Kidney (tissue), 2 donors: ENCODE measurements around a stretch of chr2.

DNA sequence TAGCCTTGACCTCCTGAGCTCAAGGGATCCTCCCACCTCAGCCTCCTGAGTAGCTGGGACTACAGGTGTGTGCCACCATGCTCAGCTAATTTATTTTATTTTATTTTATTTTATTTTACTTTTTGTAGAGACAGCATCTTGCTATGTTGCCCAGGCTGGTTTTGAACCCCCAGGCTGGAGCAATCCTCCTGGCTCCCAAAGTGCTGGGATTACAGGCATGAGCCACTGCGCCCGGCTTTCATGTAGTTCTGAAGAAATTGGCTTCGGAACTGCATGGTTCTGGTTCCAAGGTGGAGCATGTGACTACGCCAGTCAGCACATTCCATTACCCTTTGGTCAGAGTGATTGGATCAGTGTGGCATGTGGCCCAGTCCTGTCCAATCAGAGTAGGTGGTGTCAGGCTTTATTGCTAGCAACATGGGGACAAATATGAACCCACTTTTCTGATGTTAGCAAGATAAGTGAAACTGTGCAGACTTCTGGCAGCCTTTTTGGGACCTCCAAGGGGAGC, 16.4 kb upstream of the ATOH8 start:
- PRO-cap = bidirectional peak, plus-strand start at position 455 of the sequence, minus-strand start at position 250 of the sequence
- RRBS = no CpG with 5 or more reads among the region's 4 CpGs

GRCh38 chr2:85748508-85749659, 4.9 kb upstream of the ATOH8 start:
- PRO-cap = no peak
- RRBS = no CpG with 5 or more reads among the region's 11 CpGs

DNA sequence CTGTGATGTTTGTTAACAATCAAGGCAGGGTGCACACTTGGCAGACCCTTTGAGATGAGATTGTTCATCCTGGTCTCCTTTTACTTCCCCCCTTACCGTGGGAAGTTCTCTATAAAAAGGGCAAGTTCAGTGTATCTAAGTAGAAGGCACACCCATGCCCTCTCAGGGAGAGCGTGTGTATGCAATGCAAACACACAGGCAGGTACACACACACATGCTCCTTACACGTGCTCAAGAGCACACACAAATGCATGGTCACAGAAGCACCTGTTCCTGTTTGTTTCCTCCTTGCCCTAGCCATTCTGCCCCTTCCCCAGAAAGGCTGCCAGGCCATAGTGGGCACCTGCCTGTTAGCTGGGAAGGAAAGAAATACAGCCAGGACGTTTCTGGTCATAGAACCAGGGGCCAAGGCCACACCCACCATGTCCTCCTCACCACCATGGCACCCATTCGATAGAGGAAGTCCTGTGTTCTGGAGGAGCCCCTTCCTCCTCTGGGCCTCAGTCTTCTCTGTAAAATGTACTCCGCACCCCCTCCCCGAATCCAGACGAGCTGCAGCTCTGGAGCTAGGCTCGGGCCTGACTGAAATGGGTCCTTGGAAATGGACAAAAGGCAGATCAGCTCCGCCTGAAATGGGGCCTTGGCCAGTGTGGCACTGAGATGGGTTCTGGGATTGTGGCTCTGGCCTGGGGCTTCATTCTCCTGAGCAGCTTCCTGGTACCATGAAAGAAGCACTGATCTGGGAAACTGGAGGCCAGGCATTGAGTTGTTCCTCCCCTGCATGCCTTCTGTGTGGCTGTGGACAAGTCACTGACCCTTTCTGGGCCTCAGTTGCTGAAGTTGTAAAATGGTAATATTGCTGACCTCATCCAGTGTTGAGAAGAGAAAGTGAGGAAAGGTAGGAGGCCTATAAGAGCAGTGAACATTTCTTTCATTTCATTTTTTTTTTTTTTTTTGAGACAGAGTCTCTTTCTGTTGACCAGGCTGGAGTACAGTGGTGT, 3.4 kb downstream of the ATOH8 start:
- PRO-cap = no peak
- RRBS = no CpG with 5 or more reads among the region's 10 CpGs

DNA sequence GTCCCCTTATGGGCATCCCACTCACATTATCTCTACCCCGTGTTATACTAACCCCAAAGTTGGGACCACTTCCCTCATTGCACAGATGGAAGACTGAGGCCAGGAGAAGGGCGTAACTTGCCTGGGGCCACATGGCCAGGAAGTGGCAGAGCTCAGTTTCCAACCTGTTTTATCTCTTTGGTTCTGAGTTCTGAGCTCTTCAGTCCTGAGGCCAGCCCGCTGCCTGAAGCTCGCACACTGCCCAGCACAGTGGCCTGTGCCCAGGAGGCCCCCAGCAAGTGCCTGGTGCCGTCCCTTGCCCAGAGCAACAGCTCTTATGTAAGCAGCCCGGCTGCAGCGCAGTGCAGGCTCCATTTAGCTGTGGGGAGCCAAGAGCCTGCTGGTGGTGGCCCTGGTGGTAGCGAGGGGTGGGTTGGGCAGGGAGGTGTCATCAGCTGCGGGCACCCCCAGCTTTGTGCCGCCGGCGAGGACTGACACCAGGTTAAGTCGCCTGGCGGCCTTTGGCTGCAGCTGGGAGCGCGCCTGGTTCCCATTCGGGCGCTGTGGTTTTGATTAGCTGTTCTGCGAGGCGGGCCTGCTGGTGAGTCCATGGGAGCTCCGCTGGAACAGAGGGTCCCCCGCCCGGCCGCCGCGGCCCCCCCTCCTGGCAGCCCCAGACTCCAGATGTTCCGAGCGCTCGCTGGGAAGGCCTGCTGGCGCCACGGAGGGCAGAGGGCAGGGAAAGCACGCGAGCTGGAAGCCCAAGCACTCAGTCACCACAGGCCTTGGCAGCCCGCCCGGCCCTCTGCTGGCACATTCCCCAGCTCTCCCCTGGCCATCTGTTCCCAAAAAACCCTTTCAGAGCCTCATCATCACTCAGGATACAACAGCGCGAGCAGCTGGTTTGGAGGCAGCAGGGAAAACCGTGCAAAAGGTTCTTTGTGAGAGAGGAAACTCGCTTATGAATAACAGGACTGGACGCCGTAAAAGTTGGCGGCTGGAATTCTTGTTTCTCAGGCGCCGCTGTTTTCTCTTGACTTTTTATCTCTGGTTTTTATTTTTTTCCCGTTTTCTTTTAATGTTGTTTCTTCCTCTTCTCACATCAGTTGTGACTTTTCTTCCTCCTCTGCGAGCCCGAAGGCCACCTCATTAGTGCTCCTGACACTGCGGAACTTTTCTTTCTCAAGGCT, 18.4 kb downstream of the ATOH8 start:
- PRO-cap = no peak
- RRBS = no CpG with 5 or more reads among the region's 48 CpGs

GRCh38 chr2:85889088-85889893, 501 bp upstream of the ST3GAL5 start:
- PRO-cap = bidirectional peak, plus-strand start at chr2:85889131, minus-strand start at chr2:85889012; unidirectional peak, plus-strand start at chr2:85889385; bidirectional peak, plus-strand start at chr2:85889612, minus-strand start at chr2:85889479
- RRBS = 2% methylated on average over 11 of the region's 38 CpGs

DNA sequence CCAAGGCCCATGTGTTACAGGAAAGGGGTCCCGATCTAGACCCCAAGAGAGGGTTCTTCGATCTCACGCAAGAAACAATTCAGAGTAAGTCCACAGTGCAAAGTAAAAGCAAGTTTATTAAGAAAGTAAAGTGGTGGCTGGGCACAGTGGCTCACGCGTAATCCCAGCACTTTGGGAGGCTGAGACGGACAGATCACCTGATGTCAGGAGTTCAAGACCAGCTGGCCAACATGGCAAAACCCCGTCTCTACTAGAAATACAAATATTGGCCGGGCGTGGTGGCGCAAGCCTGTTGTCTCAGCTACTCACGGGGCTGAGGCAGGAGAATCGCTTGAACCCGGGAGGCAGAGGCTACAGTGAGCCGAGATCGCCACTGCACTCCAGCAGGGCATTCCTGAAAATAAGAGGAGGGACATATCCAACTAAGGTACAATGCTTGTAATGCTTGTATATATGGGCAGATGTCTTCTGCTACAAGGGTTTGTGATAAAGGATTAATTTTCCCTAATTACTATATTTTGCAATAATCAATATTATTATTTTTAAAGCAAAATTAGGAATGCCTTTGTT, 1.2 kb upstream of the ST3GAL5 start:
- PRO-cap = no peak
- RRBS = no CpG with 5 or more reads among the region's 15 CpGs

GRCh38 chr2:85894301-85895044, 5.7 kb upstream of the ST3GAL5 start:
- PRO-cap = no peak
- RRBS = no CpG with 5 or more reads among the region's 7 CpGs

DNA sequence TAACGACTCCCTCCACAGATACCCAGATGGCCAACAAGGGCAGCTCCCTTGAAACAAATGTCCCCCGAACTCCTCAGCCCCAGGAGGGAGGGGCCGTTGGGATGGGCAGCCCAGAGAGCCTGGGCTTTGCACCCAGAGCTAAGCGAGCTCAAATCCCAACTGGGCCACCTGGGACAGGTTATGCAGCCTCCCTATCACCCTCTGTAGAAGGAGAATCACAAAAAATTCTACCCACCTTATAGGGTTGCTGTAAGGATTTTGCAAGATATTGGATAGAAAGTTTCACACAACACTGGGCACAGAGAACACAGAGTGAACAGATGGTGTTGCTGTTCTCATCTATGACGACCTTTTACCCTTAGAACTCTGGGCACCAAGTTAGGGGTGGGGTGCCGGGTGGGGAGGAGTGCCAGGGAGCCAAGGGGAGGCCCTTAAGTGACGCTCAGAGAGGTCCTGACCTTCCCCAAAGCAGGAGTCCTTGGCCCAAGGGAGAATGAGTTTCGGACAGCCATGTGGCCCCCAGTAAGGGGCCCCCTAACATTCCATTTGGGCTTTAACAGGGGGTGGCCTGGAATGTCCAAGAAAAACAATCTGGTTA, 107.9 kb downstream of the POLR1A start:
- PRO-cap = no peak
- RRBS = no CpG with 5 or more reads among the region's 8 CpGs

GRCh38 chr2:86035729-86036298, 69.9 kb downstream of the POLR1A start:
- PRO-cap = no peak
- RRBS = no CpG with 5 or more reads among the region's 8 CpGs

GRCh38 chr2:86036299-86036986, 69.2 kb downstream of the POLR1A start:
- PRO-cap = unidirectional peak, plus-strand start at chr2:86036657
- RRBS = no CpG with 5 or more reads among the region's 8 CpGs

- PRO-cap = no peak
- RRBS = 5% methylated on average over 2 of the region's 9 CpGs
Observed at GRCh38 chr2:86072262-86072849, 33.3 kb downstream of the POLR1A start.

GRCh38 chr2:86251701-86252645, 52.7 kb downstream of the MRPL35 start:
- PRO-cap = no peak
- RRBS = no CpG with 5 or more reads among the region's 16 CpGs

DNA sequence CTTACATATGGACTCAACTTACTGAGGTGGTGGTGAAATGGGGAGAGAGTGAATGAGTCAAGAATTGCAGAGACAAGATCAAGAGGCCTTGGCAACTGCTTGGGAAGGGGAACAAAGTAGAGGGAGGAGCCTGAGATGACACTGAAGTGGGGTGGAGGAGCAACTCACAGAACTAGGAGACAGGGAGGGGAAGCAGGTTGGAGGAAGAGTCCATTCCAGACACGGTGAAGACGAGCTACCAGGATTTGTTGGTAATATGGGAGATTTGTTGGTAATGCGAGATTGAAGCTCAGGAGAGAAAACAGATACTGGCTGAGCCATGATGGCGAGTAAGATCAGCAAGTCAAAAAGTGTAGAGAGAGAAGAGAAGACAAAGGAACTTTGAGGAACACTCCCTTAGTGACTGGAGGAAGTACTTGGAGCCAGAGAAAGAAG, 42.2 kb upstream of the KDM3A start:
- PRO-cap = no peak
- RRBS = no CpG with 5 or more reads among the region's 4 CpGs

DNA sequence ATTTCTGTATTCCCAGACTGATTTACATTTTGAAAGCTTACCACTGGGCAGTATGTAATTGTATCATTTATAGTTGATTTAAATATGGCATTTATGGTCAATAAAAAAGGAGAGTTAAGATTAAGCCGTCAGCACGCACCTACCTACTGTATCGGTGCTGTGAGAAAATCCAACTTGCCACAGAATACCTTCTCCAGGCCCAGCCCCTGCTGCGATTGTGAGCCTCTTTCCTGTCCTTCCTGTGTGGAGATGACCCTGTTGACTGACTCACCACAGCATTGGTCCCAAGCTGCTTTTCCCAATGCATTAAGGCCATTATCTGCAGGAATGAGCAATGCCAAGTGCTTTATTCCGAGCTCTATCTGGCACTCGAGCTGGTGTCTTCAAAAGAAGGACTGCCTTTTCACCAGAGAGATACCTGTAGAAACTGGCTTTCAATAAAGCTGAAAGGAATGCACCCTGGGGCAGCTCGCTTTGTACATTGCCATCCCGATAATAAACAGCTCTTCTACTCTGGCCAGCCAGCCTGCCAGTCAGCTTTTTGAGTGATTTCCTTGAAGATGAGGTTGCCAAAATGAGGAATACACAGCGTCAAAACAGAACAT, 8.2 kb upstream of the RNF103 start:
- PRO-cap = no peak
- RRBS = no CpG with 5 or more reads among the region's 9 CpGs

- PRO-cap = no peak
- RRBS = no CpG with 5 or more reads among the region's 1 CpG
Observed at GRCh38 chr2:86649004-86649560, 25.4 kb upstream of the RNF103 start.

DNA sequence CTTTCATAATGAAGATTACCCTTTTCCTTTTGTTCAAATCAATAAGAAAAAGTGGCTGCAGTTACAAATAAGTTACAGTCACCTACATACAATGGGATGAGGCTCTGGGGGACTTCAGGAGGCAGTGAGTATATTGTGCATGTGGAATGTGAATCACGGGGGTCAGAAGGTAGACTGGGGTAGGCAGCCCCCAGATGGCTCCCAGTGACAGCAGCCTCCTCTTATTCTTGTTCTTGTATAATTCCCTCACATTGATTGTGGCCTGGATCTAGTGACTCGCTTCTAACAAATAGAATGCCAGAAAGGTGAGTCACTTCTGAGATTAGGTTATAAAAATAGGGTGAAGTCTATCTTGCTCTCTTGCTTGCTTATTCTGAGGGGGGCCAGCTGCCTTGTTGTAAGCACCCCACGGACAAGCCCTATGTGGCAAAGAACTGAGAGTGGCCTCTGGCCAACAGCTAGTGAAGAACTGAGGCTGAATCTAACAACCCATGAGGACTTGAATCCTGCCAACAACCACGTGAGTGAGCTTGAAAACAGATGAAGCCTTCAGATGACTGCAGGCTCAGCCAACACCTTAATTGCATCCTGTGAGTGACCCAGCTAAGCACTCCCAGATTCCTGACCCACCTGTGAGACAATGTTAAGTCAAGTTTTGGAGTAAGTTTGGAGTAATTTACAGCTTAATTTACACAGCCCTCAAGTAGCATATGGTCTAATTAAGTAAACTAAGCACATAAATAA, 15.6 kb upstream of the RMND5A start:
- PRO-cap = no peak
- RRBS = no CpG with 5 or more reads among the region's 4 CpGs

- PRO-cap = unidirectional peak, minus-strand start at chr2:87076341; unidirectional peak, minus-strand start at chr2:87076429; bidirectional peak, plus-strand start at chr2:87077045, minus-strand start at chr2:87076757
- RRBS = 2% methylated on average over 3 of the region's 134 CpGs
Observed at GRCh38 chr2:87075749-87076861, 54.5 kb upstream of the PLGLB1 start.

DNA sequence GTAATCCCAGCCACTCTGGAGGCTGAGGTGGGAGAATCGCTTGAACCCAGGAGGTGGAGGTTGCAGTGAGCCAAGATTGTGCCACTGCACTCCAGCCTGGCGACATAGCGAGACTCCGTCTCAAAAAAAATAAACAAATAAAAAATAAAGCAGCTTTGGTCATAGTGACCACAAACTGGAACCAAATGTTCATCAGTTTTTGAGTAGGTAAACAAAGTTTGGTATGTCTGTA, 114.9 kb upstream of the PLGLB1 start:
- PRO-cap = no peak
- RRBS = no CpG with 5 or more reads among the region's 4 CpGs

DNA sequence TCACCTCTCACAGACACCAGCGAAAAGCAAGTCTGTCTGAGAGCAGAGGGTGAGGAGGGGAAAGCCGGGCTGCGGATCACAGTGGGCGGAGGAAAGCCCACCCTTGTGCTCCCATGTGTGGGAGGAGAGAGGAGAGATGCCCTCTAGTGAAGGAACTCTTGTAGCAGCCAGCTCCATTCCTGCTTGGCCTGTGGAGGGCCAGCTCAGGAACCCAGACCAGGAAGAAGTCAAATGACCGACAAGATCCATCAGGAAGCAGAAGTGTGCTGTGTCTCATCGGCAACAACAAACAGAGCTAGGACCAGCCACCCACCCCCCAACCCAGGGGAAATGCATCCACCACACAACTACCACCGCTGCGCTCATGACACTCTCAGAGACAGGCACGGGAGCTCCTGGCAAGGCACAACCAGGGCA, 321.8 kb upstream of the PLGLB1 start:
- PRO-cap = no peak
- RRBS = no CpG with 5 or more reads among the region's 9 CpGs

GRCh38 chr2:87455739-87456328, 292.1 kb upstream of the PLGLB2 start:
- PRO-cap = no peak
- RRBS = no CpG with 5 or more reads among the region's 13 CpGs